Monocyte (primary cell): ENCODE data around the genes PFDN1 and SLC4A9.

- PRO-cap, 2 experiments = peak in 2 of 2 experiments; most common plus-strand start chr5:139651817 (in 1); most common minus-strand start chr5:139651981 (in 1)
These were observed 3.9 kb downstream of the CXXC5 start for GRCh38 chr5:139651710-139652690.

DNA sequence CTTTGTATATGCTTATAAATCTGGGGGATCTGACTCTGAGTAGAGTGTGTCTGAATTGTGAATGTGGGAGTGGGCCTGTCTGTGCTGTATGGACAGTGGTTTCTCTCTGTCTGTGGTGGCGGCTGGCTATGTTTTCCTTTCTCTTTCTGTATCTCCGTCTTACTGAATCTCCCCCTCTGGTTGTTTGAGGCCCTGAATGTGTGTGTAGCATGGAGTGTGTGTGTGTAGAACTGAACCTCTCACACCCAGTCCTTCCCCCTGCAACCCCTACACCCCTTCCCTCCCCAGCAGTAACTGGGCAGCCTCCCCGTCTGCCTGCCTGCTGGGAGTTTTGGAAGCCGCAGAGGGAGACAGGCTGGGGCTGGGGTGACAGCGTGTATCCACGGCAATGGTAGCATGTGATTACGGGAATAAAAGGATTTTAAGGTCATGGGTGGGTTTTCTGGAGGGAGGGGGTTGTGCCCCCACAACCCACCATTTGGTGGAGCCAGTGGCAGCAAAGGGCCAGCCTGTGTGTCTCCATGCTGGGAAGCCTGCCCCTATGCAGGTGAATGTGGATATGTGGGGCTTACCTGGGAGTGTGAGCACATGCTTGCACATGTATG is 4.8 kb downstream of the CXXC5 start:
- PRO-cap, 2 experiments = peak in 1 of 2 experiments; most common plus-strand start position 348 of the sequence (in 1)

DNA sequence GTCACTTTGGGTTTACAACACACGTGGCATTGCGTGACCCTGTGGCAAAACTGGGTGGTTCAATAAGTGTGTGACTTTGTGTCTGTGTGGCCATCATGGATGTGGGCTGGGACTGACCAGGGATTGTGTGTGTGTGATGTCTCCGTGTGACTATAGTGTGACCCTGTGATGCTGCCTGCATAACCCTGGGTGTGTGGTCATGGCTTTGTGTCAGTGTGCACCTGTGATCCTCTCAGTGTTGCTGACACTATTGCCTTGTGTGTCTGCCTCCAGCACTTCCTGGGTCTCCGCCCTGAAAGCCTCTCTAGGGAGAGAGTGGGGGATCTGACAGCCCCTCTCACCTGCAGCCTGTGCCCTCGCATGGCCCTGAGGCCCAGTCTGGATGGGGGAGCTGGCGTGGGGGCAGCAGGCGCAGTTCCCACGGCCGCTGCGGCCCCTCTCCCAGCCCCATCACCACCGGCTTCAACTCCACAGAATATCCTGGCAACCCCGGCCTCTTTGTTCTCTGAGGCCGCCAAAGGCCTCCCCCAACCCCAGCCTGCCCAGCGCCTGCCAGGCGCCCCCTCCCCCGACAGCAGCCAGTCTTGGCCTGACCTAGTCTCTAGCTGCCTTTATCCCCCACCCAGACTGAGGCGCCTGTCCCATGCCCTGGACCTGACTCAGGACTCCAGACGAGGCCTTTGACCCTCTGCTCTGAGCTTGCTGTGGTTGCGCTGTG is 38.6 kb downstream of the CXXC5 start:
- PRO-cap, 2 experiments = peak in 1 of 2 experiments; most common plus-strand start position 59 of the sequence (in 1)

DNA sequence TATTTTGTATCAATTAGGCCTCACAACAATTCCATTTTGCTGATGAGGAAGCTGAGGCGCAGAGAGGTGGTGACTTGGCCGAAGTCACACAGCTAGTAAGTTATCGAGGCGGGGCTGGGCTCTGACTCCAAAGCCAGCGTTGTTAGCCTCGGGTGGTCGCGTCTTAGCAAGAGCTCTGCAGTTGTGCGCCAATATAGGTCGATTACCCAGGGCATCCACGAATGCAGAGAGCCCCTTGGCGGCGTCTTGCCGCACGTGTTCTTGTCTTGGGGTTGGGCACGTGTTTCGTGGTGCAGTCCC is 62.2 kb downstream of the CXXC5 start:
- PRO-cap, 2 experiments = no peak in any of the 2 experiments

- PRO-cap, 2 experiments = no peak in any of the 2 experiments
These were observed 85.2 kb downstream of the PSD2 start for GRCh38 chr5:139880650-139881413.

GRCh38 chr5:139903864-139904853 is 108.6 kb downstream of the PSD2 start:
- PRO-cap, 2 experiments = no peak in any of the 2 experiments

GRCh38 chr5:140190503-140190852 is 15.5 kb downstream of the CYSTM1 start:
- PRO-cap, 2 experiments = no peak in any of the 2 experiments

- PRO-cap, 2 experiments = no peak in any of the 2 experiments
These were observed 41.5 kb downstream of the CYSTM1 start for GRCh38 chr5:140216309-140217061.

GRCh38 chr5:140255670-140256151 is 47.2 kb downstream of the PFDN1 start:
- PRO-cap, 2 experiments = no peak in any of the 2 experiments

- PRO-cap, 2 experiments = no peak in any of the 2 experiments
These were observed 46.6 kb downstream of the PFDN1 start for GRCh38 chr5:140256152-140256831.

DNA sequence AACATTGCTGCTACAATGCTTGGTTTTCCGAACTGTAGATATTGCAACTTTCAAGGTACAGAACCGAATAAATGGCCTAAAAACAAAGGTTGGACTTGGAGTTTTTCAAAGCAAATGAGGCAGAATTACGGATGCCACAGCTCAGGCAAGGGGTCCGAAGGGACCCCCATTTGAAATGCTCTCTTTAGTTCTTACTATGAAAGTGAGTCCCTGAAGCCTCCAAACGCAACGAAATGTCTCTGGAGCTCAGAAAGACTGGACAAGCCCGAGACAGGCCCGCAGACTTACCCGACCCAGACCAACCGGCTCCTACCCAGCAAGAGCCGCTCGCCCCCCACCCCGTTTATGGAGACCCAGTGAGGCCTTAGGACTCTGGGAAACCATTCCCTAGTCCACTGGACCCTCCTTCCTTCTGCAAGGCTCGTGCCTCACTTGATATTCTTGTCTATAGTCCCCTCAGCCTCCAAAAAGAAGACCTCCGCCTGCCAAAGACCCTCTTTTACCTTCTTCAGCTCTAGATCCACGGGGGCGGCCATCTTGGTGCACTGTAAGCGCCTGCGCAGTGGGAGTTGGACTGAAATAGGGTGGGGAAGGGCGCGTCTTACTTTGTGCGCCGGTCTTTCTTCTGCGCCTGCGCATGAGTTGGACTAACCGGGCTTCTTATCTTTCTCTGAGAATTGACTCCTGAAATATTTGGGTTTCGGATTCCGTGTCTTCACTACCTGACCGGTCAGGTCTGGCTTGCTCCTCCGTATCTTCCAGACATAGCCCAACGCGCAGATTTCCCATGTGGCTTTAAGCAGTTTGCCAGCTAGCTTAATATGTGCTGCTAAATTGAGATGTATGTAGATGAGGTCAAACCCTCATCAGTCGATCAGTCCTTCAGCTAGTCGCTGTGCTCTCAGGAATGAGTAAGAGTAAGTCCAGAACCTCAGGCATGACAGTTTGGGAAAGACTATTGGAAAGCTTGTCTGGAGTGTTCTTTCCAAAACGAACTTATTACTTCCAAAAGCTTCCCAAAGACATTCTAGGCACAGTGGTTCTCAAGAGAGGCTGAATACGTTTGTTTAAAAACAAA is at the start of gene PFDN1:
TSS of gene PFDN1 (minus strand) at position 564 of the 1,078 bp plus-strand sequence.
- PRO-cap, 2 experiments = peak in 2 of 2 experiments; most common plus-strand start position 692 of the sequence (in 2); most common minus-strand start position 553 of the sequence (in 2)

DNA sequence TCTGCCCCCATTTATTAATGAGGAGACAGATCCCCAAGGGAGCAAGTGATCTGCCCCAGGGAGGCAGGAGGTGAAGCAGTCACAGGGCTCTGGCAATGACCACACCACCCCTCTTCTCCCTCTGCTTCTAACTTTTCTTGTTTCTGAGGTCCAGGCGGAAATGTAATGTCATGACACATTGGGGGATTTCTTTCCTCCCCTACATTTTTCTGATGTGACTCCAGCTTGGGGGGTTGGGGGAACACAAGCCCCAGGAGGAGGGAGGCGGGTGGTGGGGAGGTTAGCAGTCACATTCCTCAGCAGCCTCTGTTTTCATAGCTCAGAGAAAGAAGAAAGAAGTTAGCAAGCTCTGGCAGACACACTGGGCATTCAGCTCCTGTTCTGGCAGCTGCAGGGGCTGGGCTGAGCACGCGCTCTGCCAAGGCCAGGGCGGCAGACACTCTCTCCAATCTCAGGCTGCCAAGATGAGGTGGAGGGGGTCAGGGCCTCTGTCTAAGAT is 19.9 kb upstream of the PFDN1 start:
- PRO-cap, 2 experiments = no peak in any of the 2 experiments

- PRO-cap, 2 experiments = peak in 1 of 2 experiments; most common plus-strand start chr5:140357516 (in 1)
These were observed 2.4 kb upstream of the SLC4A9 start for GRCh38 chr5:140357351-140358288.

- PRO-cap, 2 experiments = no peak in any of the 2 experiments
These were observed at the start of gene SLC4A9 for GRCh38 chr5:140359836-140360366. TSS of gene SLC4A9 (plus strand) at chr5:140360194.

- PRO-cap, 2 experiments = no peak in any of the 2 experiments
These were observed 3.1 kb downstream of the SLC4A9 start for GRCh38 chr5:140363006-140363522.

DNA sequence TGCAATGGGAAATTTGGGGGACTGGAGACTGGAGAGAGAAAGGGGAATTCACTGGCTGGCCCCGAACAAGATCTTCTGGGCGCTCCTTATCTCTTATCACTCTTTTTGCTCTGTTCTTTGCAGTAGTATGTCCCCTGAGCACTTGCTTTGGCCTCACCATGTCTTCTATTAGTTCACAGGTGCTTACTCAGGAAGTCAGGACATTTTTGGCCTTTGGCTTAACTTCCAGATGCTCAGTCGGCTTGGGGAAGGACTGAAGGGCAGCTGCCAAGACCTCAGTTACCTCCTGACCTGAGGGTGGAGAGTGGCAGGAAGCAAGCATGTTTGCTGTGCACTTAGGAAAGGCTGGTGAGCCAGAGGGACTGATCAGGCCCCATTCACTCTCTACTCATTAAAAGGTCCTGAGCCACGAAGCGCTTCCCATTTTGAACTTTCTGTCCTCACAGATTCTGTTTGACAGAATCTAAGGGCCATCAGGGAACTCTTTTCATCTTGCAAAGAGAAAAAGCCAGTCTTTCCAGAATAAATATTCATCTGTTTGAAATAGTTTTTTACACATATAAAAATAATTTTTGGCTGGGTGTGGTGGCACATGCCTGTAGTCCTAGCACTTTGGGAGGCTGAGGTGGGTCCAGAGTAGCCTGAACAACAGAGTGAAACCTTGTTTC is 14.7 kb downstream of the SLC4A9 start:
- PRO-cap, 2 experiments = no peak in any of the 2 experiments

GRCh38 chr5:140452869-140453271 is 51.2 kb downstream of the ANKHD1 start:
- PRO-cap, 2 experiments = peak in 1 of 2 experiments; most common plus-strand start chr5:140453146 (in 1)

DNA sequence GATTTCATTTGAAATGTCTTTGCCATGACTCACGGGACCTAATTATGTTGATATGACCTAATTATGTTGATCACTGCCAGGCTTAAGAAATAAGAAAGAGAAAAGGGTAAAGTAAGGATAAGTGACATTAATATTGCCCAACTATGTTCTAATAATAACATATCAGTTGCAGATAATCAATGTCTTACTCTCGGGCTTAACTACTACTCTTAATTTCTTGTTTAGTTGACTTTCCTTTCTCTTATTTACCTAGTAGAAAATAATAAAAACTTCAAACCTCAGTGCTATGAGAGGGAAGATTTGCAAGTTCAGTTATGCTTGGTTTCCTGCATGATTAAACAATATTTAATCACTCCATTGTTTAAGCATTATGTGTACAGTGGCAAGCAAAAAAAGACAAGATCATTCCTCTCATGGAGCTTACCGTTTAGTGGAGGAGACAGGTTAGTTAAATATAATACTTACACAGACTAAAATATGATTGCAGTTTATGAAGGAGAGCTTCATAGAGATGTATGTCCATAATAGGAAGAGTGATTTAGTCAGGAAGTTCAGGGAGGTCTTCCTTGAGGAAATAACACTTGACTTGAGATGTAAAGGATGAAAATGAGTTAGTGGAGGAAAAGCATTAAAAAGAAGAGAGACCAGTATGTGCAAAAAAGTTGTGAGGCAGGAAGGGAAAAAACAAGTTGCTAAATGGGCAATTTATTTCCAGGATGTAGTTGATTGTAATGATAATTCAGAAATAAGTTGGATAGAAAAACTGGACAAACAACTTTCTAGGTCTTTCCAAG is 66.8 kb upstream of the EIF4EBP3 start:
- PRO-cap, 2 experiments = no peak in any of the 2 experiments

DNA sequence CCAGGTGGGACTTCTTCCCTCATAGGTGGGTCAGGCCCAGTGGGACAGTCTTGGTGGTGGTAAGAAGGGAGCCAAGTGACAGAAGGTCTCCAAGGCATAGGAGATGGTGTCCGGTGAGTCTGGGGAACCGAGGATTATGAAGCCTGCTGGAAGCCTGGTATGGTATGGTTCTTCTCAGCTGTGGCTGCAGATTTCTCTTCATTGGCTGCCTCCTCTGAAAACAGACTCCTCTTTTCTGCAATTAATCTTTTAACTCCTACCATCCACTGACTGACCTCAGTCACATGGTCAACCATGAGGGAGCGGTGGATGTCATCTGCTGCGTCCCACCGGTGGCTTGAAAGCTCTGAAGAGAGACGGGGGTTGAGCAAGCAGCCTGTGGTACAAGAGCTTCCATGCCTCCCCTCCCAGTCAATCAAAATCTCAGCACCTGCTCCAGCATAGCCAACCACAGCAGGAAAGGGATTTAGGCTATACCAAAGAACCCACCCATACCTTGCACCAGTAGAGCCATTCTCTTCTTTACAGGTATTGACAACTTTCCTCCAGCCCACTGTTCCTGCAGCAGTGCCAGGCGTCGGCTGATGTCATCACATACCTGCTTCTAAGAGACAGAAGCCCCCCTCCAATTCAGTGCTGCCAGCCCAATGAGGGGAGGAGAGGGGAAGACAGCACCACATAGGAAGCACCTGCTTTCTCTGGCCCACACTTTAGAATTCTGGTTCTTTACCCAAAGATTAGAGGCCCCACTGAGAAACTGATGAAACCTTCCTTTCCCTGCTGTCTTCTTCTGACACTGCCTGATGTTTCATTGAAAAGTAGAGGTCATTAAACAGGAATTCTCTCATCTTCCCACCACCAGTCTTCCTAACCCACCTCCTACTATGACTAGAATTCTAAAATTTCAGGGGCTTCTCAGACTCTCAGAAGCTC is 3.4 kb downstream of the EIF4EBP3 start:
- PRO-cap, 2 experiments = peak in 2 of 2 experiments; most common plus-strand start position 50 of the sequence (in 1); most common minus-strand start position 275 of the sequence (in 1)

DNA sequence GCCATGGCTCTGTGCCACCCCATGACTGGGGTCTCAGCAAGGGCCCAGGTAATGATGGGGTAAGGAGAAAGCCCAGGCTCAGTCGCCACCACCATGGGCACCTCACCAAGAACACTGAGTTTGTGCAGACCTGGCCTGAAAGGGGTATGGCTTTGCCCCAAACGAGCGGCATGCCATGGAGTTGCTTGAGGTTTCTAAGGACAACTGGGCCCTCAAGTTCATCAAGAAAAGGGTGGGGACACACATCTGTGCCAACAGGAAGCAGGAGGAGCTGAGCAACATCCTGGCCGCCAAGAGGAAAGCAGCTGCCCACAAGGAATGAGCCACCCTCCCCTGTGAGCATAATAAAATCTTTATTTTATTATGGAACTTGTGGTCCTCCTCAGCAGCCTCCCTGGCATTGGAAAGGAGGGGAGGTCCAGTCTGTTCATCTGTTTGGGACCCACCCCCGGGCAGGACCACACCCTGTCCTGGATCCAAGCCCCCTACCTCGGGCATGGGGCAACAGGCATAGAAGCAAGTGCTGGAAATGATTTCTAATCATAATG is 23.8 kb downstream of the CD14 start:
- PRO-cap, 2 experiments = peak in 2 of 2 experiments; most common plus-strand start position 293 of the sequence (in 1); most common minus-strand start position 116 of the sequence (in 2)